Neuron (in vitro differentiated cells): Measurements from ENCODE around the gene ANKH.

GRCh38 chr5:12888389-12888700, 984.1 kb upstream of the CTNND2 start:
- PRO-cap: no peak

DNA sequence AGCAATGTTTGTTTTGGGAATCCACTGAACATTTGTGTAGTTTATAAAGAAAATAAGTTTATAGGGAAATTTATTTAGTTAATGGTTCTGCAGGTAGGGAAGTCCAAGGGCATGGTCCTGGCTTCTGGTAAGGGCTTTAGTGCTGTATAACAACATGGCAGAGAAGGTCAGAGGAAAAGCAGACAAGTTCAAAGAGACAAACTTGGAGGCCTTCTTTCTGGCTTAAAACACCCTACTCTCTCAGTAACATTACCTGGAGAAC, 590.1 kb downstream of the DNAH5 start:
- PRO-cap: no peak

GRCh38 chr5:14218597-14219358, 75.6 kb downstream of the TRIO start:
- PRO-cap: no peak

GRCh38 chr5:14270059-14270408, 126.9 kb downstream of the TRIO start:
- PRO-cap: no peak

DNA sequence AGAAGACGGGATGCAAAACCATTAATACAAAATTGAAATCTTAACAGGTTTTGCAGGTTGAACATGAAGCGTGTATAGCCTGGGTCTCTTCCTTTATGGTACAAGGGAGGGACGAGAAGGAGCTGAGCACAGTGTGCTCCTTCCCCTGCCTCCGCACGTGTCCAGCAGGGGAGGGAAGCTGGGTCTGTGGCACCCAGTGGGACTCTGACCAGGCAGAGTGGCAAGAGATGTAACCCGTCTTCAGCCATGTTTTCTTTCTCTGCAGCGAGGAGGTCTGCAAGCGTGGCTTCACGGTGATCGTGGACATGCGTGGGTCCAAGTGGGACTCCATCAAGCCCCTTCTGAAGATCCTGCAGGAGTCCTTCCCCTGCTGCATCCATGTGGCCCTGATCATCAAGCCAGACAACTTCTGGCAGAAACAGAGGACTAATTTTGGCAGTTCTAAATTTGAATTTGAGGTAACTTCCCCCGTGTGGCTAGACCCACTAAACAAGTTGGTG, 143.5 kb downstream of the TRIO start:
- PRO-cap: no peak

GRCh38 chr5:14296903-14297265, 153.7 kb downstream of the TRIO start:
- PRO-cap: no peak

- PRO-cap: no peak
These were observed 173.7 kb upstream of the OTULINL start for GRCh38 chr5:14407852-14408309.

DNA sequence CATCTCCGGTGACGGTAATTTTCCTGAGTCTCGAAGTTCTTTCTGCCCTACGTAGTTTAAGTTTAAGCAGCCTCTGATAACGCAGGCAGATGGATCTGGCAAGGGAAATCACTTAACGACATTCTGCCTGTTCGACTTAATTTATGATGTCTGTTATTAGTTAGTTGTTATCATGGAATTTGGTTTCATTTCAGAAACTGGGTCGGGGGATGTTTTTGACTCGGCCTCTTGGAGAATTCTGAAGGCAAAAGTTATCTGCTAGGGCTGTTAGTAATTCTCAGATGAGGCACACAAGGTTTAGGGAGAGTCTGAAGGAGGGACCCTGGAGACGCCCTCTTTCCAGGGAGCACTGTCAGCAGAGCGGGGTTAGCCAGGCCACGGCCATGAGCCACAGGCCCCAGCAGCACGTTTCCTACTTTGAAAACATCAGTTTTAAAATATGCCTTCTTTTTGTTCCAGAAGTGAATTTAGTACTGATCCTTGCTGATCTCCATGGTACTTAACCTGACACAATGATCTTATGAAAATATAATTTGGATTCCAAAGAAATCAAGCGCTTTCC, 171.0 kb upstream of the OTULINL start:
- PRO-cap: no peak

DNA sequence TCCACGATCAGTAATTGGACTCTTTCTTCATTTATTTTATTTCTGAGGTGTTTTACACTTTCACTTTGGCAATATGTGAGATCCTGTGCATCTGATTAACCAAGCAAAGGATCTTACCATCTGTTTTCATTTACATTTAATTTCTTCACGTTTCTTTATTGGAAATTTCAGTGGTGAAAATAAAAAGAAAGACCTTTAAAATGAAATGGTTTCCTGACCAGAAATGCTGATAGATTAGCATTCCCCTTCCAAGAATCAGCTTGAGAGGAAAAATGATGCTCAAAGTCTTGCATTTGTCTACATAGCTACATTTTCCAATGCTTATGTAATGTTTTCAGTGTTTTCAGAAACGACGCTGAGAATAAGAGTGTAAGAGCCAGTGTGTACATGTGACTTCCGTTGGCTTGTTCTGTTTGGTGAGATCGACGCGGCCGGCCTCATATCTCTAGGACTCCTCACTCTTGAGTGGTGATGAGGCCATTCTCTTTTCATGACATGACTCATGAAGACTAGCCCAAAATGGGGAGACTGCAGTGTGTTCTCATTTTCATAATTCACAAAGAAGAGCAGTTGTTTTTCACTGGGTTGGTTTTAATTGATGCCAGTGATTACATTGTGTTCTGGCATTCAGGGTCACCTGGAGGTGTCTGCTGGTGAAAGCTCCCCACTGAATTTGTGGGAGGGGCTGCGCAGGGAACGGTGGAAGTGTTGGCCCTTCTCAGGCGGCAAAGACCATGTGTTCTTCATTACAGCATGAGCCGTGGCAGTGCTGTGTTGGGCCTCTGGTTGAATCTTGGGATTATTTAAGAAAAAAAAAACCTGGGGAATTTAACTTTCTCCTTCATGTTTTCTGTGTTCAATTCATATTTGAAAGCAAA, 131.6 kb upstream of the OTULINL start:
- PRO-cap: no peak

GRCh38 chr5:14830571-14831279, 40.9 kb downstream of the ANKH start:
- PRO-cap: no peak

- PRO-cap: bidirectional peak, plus-strand start at chr5:14871701, minus-strand start at chr5:14871636; bidirectional peak, plus-strand start at chr5:14872022, minus-strand start at chr5:14871953
These were observed at the start of gene ANKH for GRCh38 chr5:14871368-14872097. ANKH (minus strand) TSS chr5:14871778.

- PRO-cap: bidirectional peak, plus-strand start at chr5:14872339, minus-strand start at chr5:14872233; bidirectional peak, plus-strand start at chr5:14872581, minus-strand start at chr5:14872840
These were observed 841 bp upstream of the ANKH start for GRCh38 chr5:14872098-14873140.

- PRO-cap: unidirectional peak, minus-strand start at chr5:15912558
These were observed 267.2 kb downstream of the MARCHF11 start for GRCh38 chr5:15912399-15912765.

DNA sequence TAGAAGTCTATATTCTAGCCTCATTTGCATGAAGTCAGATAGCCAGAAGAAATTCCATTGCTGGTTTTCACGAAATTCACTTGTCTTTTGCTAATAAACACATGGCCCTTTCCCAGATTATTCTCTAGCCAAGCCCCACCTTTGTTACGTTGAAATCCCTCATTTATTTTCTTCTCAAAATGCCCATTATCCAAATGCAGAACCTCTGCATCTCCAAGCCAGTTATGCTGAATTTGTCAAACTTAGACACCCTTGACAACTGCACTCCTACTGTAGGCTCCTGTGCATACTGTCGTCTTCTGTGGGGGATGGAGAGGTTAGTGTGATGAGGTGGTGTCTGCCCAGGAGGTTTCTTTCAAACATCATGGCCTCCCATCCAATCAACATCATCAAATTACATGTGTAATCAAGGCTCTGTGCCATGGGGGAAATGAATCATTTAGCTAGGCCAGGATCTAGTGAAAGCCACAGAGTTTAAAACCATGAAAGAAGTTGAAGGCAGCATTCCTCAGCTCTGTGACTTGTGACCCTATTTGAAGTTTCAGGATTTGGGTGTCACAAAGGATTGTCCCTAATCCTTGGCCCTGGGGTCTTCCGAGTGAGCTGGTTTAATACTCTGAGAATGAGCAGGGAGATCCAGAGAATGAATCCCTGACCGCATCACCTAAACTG, 240.7 kb downstream of the MARCHF11 start:
- PRO-cap: no peak

DNA sequence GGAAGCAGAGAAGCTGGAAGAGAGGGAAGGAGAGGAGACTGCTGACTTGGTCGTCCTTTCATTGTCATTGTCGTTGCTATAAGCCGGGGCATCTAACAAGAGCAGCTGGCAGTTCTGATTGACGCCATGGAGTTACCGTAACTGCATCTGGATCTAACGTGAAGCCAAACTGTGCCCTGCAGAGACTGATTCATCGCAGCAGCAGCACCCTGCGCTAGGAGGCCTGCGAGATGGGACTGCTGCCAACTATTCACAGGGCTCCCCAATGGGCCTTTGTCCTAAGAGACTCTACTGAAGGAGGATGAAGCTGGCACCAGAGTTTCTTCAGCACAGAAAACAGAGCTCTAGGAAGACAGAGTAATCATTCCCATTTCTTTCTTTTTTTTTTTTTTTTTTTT, 47.9 kb downstream of the RETREG1 start:
- PRO-cap: no peak

DNA sequence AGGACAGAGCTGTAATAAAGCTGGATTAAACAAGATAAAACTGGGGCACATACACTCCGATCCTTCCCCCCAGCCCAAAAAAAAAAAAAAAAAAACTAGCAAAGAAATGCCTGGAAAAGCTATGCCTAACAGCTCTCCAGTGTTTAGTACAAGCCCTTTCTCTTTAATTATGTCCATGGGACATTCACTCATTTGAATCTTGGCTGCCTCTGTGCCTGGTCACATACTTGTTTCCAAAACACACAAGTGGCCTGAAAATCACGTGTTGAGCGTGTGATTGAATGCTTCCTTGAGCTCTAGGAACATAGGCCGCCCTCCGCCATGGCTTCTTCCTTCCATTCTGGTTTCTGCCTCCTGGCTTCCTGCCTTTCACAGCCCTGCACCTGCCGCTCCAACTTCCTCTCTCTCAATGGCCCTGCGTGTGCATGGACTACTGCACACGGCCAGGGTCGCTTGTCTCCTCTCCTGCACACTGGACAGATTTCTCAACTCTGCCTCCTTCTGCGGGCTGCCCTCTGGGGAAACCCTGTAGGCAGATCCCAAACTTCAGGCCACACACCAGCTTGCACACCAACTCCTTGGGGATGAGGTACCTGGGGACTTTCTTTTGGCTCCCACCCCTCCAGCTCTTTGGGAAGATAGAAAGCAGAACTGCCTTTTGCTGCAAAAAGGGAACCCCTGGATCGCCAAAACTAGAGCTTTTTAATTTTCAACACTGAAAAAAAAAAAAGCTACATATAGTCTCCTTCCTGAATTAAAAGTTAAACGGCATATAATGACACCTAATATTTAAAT, 111.2 kb upstream of the RETREG1 start:
- PRO-cap: no peak

DNA sequence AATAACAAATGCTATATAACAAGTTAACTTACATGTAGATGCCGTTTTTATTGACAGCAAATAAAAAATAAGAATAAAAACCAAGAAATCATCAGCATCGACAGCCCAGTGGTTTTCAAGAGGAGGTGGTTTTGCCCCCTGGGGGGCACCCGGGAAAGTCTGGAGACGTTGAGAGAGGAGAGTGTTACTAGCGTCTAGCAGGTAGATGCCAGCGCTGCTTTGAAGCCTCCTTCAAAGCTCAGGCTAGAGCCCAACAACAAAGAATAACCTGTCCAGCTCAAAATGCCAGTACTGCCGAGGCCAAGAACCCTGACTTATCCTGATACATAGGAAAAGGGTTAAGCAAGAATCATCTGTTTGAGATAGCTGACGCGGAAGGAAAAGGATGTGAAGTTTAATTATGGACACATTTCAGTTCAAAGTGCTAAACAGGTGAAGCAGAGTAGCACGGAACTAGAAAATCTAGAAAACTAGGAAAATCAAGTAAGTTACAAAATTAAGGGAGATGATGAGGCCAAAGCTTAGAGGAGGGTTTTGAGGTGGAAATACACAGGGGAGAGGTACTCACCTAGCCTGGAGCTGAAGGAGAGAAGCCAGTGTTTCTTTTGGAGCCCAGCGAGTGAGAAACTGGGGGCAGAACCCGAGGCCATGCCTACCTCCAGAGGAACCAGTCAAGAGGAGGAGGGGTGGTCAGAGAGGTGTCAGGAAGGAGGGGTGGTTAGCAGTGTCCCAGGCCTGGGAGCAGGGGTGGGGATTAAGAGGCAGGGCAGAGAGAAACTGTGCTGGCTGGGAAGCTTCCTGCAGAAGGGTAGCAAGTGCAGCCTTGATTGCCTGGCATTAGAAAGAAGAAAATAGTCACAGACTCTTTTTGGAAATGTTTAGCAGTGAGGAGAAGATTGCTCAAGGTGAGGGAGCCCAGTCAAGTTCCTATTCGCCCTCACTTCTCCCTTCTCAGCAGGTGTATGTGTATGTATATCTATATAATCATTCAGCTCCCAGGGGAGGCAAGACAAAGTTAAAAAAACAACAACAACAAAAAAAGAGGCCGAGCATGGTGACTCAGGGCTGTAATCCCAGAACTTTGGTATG, 121.1 kb upstream of the RETREG1 start:
- PRO-cap: no peak

- PRO-cap: no peak
These were observed 132.8 kb upstream of the RETREG1 start for GRCh38 chr5:16749580-16750068.

- PRO-cap: no peak
These were observed 999 bp upstream of the MYO10 start for GRCh38 chr5:16937015-16937559.

DNA sequence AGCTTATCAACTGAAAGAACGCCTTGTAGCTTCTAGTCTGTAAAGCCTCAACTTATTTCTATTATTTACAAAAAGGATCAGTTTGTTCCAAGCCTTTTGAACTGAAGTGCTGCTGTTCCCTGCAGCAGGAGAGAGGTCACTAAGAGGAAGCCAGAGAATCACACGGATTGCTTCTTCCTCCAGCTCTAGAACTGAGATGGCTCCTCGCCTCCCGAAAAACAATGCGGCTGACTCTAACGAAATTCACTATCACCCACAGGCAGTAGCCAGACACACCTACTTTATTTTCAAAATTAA, 139.5 kb upstream of the BASP1 start:
- PRO-cap: no peak